Duodenum (tissue), 1 donor: Measurements from ENCODE around the gene FGFR2.

GRCh38 chr10:119852788-119853377, 19.8 kb downstream of the MCMBP start:
- PRO-cap, result no peak

DNA sequence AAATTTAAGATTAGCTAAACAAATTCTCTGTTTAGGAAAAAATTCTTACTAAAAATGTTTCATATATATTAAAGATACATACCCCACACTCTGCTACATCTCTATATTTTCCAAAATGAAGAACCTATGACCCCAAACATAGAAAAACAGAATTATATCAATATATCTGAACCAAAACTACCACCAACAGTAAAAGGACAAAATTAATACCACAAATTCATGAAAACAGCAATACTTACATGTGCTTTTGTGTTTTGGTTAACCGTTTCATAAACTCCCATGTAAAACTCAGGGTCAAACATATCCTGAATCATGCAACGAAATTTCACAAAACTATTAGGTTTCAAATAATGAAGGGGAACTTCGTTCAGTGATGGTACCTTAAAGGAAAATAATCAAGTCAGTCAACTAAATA, 13.8 kb downstream of the MCMBP start:
- PRO-cap, result no peak

DNA sequence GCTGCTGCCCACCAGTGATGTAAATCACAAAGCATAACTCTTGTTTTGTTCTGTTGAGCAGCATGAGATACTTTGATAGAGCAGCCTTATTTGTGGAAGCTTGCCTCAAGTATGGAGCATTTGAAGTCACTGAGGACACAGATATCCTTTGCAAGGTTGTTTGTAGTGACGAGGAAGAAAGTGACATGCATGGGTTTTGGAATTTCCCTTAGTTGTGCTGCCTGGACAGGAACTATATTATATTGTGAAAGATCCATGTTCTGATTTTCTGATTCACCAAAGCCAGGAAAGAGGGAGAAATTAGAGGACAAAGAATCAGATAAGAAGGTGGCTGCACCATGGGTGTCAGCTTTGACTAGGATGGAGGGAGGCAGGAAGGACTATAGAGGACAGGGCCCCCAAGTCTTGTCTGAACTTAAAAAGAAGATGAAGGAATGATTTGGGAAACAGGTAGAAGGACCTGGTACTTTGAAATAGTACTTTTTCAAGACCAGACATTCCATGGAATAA, 55.6 kb downstream of the WDR11 start:
- PRO-cap, result no peak

DNA sequence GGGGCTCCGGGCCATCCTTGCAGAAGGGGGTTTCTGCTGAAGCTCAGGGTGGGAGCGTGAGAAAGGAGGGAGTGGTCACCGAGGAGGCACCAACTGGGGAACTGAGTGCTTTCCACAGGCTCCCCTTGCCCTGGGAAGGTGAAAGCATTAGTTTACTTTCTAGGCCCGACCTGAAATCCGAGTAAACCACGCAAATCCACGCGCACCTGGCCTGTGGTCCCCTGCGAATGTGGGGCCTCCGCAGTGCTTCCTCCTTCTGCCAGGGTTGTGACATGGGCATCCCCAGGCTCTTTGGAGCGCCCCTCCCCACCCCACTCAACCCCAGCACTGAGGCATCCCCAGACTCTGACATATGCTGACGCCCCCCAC, 129.0 kb downstream of the WDR11 start:
- PRO-cap, result no peak

DNA sequence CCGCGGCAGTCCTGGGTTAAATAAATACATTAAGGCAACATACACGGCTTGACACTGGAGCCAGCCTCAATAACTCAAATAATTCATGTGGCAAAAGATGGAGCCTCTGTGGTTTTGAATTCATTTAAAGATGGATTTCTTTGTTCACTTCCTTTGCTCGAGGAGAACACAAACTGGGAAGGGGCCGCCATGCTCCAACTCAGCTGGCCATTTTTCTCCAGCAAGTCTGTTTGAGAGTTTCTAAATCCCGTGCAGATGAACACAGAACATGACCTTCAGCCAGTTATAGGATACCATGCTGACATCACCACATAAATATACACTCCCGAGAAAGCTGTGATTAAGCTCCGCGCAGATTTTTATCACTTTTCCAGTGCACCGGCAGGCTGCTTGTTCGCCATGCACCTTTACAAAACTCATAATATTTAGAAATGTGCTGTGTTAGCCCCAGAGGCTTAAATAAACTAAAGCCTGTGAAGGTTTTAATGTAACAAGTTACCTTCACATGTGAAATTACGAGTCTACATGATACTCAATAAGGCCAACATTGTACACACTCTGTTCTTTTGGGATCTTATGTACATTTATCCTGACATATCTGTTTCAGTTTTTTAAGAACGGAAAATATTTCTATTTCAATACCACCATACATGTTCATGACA, 192.4 kb downstream of the WDR11 start:
- PRO-cap, result no peak

DNA sequence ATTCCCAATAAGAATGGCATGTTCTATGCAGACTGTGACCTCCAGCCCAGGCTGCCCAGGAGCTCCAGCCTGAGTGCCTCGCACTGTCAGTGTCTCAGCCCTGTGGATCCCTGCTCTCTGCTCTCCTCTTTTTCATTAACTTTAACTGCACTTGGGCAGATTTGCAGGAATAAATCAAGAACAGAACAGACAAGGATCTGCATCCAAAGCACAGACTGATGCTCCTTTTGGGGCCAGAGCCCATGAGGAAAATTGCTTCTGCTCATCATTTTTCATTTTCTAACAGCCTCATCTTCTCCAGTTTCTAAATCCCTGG, 225.7 kb downstream of the WDR11 start:
- PRO-cap, result no peak

GRCh38 chr10:121487143-121487590, 111.1 kb downstream of the FGFR2 start:
- PRO-cap, result no peak

- PRO-cap, result no peak
These were observed 67.2 kb downstream of the FGFR2 start for GRCh38 chr10:121530853-121531720.

DNA sequence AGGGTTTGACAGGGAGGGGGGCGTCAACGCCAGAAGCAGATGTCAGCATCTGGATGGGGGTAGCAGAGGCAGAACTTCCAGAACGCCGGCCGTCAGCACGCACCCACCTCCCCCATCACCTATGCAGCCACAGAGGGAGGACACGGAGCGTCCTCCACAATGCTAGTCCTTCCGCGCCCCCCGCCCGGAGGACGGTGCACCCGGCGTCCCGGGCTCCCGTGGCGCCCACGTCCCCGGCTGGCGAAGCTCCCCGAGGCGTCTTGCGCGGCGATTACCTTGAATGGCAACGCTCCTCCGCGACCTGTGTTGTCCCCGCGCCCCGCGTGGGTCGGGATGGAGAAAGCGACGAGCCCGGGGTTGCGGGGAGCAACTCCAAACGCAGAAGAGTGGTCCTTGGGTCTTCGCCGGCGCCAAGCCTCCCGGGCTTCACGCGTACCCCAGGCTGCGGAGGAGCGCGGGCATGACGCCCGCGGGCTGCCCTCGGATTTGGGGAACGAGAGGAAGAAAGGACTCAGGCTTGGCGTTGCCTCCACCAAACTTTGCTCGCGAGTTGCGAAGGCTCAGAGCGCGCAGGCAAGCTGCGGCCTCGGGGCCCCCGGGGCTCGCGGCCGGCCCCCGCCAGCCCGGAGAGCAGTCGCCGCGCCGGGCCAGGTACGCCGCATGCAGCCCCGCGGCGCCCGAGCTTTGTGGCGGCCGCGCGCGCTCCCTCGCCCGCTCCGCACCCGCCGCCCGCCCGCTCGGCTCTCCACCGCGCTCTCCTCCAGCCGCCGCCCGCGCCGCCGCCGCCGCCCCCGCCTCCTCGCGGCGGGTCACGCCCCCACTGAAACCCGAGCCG, at the start of gene FGFR2:
Gene FGFR2 (minus strand): TSS at position 758 of the 835 bp plus-strand sequence.
- PRO-cap, result bidirectional peak, plus-strand start outside the sequence, minus-strand start at position 739 of the sequence

- PRO-cap, result no peak
These were observed 10.0 kb downstream of the ATE1 start for GRCh38 chr10:121917875-121918184.

DNA sequence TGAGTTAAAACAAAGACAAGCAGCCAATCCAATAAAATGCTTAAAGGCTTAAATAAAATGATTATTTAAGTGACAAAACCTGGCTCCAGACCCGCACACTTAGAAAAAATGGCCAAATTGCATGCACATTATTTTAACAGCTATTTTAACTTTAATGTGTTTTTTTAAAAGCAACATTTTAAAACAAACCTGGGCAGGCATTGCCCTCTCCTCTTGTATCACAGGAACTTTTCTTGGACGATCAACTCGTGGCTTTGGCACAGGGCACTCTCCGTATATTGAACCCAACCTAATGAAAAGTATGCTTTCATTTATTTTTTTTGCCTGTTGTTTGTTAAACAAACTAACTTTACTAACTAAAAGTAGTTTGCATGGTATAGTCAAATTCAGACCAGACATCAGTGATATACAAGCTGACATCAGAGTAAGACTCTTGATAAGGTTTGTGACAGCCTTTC, 9.9 kb downstream of the NSMCE4A start:
- PRO-cap, result no peak

GRCh38 chr10:121987757-121988122, 1.2 kb upstream of the TACC2 start:
- PRO-cap, result no peak

- PRO-cap, result no peak
These were observed 31.3 kb downstream of the TACC2 start for GRCh38 chr10:122020160-122020789.

- PRO-cap, result no peak
These were observed 94.5 kb downstream of the TACC2 start for GRCh38 chr10:122083235-122084168.

DNA sequence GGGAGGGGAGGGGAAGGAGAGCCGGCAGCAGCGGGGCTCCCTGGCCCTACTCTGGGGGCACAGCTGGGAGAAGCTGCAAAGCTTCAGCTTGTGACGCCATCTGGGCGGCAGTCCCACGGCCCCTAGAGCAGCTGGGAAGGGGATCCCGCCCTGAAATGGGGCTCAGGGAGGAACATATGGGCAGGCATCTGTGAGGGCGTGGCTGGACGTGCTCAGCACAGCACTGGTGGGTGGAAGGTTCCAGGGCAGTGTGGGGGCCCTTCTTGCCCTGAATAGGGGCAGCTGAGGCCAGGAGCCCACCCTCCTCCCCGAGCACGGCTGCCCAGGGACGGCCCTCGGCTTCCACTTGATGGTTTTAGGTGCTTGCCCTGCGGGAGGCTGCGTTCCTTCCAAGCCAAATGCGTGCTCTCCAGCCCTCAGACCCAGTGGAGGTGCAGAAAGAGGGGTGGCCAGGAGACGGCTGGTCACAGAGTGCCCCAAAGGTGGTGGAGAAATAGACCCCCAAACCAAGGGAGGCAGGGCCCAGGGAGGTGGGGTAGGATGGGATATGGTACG, 120.9 kb upstream of the BTBD16 start:
- PRO-cap, result no peak

DNA sequence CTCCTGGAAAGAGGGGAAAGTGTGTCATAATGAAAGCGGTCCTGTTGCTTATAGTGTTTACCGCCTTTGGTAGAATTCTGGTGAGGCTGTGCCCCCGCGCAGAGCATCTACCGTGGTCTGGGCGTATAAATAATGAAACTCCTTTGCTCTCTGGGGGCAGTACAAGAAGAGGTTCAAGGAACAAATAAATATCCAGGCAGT, 978 bp downstream of the PLEKHA1 start:
- PRO-cap, result no peak

- PRO-cap, result no peak
These were observed 6.4 kb downstream of the PLEKHA1 start for GRCh38 chr10:122380907-122381389.

DNA sequence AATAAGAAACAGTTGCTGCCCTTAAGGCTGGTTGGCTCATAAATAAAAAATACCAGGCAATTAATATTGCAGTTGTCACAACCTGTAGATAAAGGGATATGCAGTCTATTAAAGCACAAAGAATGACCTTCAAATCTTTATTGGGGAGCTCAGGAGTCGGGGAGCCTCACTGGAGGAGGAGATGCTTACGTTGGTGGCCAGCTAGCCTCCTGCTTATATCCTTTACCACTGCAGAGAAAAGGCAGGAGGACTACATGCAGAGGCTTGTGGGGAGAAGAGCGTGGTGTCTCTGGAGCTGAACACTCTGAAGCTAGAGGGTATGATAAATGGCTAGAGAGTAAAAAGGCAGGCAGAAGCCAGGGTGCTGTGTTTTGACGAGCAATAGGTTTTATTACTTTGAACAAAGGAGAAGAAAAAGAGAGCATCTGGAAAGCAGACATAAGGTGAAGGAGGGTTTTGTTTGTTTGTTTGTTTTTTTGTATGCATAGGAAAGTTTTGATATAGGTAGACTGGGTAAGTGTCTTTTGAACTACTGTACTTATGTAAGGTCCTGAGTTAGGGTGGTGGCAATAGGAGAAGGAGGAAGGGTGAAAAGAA, 26.5 kb downstream of the PLEKHA1 start:
- PRO-cap, result no peak

GRCh38 chr10:122475494-122475786, 14.1 kb downstream of the HTRA1 start:
- PRO-cap, result no peak

- PRO-cap, result no peak
These were observed 26.2 kb downstream of the HTRA1 start for GRCh38 chr10:122487600-122487860.